Choroid plexus epithelial cell (primary cell): ENCODE measurements around a stretch of chr20.

DNA sequence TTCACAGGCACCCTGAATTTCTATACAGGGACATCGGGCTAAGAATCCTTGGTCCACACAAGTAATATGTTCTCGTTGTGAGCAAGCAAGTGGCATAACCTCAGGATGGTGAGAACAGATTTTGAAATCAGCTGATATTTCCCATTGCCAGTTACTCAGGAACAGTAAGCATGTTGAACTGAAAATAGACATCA is 48.7 kb upstream of the CHGB start:
- RRBS: no CpG with 5 or more reads among the region's 2 CpGs

- RRBS: no CpG with 5 or more reads among the region's 11 CpGs
These were observed 47.9 kb upstream of the CHGB start for GRCh38 chr20:5863256-5864010.

GRCh38 chr20:5922101-5922664 is 10.9 kb downstream of the CHGB start:
- RRBS: no CpG with 5 or more reads among the region's 9 CpGs

- RRBS: no CpG with 5 or more reads among the region's 7 CpGs
These were observed 7.4 kb downstream of the CRLS1 start for GRCh38 chr20:6013048-6014087.

DNA sequence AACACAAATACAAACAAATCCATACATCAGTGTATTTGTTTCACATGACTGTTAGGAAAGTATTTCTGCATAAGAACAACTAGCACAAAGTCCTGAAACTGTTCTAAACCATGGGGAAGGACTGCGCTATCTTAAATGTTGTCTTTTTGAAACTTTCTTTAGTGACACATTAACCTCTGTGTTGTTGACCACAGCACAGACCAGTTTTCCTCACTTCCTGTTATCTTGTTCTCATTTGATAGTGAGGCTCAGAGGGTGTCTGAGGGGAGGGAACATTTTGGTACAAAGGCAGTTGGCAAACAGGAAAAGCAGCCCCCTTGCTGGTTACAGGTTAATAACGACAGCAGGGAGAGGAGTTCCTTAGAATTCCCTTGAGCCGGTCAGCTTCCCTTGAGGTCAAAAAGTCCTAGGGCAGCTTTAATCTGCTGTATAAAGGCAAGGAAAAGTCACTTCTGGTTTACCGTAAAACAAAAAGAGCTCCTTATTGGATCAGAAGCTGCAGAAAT is 143.5 kb upstream of the BMP2 start:
- RRBS: no CpG with 5 or more reads among the region's 4 CpGs

GRCh38 chr20:6654812-6655374 is 112.6 kb upstream of the BMP2 start:
- RRBS: no CpG with 5 or more reads among the region's 4 CpGs

DNA sequence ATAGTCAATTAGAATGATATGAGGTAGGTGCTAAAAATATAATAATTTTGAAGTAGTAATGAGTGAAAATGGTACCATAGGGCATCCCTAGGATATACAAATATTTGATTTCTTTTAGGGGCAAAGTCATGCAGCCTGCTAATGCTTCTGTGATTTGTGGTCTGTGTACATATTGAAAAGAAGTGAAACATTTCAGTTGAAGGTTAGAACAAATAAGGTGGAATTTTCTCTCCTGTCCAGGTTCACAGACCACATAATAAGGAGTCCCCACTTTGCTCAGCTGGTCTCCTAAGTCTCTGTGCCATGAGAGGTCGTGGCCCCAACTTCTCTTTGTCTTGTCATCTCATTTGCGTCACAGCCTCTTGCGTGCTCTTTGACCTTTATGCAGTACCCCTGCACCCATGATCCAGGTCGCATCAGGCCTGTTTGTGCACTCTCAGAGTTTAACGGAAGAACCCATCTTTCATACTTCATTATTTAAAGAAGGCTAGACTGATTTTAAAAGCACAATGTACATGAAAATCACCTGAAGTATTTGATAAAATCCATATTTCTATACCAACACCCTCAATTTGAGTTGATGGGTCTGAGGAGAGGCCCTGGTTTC is 110.4 kb upstream of the BMP2 start:
- RRBS: no CpG with 5 or more reads among the region's 5 CpGs

- RRBS: no CpG with 5 or more reads among the region's 7 CpGs
These were observed 69.4 kb upstream of the BMP2 start for GRCh38 chr20:6698052-6698464.

DNA sequence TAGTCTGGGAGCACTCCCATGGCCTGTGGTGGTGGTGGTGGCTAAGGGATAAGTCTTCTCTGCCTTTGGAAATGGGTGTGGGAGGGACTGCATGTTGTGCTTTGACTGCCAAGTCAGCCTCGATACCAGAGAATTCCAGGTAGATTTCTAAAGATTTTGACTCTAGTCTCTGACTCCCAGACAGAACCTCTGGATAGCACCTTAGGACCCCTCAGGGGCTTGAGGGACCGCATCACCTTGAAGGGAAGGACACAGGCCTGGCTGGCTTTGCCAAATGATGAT is 329.4 kb downstream of the BMP2 start:
- RRBS: no CpG with 5 or more reads among the region's 2 CpGs

DNA sequence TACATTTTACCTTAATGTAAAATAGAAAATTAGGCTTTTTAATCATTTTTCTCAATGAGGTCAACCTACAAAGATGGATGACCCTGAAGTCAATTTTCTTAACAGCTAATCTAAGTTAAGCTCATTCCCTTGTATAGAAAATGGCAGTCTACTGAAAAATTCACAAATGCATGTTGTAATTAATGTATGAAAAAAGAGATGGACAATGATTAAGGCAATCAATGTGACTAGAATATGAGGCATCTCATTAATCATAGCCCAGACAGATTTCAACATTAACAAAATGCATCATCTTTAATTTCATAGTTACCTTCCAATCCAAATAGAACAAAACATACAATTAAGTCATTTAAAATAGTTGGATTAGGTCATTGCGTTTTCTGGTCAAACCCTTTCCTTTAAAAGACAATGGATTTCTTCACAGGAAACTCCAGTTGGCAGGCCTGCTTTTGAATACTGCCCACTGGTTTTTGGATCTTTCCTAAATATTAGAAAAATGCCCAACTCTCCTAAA is 204.0 kb downstream of the HAO1 start:
- RRBS: no CpG with 5 or more reads among the region's 1 CpG

DNA sequence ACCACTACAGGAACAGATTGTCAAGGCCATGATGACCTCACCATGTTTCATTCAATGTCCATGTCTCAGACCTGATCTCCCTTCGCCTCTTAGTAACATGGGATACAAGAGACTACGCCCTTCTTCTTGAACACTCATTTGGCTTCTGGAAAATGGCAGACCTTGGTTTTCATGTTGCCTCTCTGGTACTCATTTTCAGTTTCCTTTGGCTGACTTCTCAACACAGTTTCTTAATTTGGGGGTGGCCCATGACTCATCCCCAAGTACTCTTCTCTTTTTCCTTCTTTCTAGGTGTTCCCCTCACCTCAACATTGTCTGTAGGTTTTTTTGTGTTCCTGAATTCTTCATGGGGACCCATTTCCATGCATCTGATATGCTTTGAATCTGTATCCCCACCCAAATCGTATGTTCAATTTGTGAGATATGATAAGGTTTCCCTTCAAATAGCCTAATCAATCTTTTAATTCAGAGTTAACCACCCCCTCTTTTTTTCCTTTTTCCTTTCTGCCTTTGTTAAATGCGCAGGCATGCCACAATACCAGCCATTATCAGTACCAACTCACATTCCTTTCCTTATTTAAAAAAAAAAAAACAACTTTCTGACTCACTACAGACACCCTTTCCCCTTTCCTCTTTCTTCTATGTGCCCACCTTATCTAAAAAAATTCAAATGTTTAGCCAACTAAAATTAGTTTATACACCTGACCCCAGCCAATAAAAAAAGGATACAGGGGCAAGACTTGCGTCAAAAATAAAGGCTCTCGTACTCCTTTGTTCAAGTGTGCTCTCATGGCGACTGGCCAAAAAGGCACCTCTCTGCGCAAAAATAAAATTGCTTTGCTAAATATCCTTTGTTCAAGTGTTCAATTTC is 22.4 kb downstream of the TMX4 start:
- RRBS: no CpG with 5 or more reads among the region's 8 CpGs

DNA sequence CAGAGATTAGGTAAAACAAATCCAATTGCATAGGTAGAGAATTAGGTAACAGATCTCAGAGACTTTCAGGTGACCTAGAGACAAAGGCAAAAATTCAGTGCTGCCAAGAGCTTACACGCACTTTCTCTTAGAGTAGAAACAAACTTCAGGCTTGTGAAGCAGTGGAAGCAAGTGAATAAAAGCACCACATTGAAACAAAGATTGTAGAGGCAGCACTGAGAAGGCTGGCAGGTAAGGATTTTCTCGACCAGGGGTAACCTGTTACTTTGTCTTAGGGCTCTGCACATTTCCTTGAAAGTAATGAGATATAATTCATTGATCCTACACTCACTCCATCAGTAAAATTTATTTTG is 35.8 kb upstream of the PLCB1 start:
- RRBS: no CpG with 5 or more reads among the region's 2 CpGs

DNA sequence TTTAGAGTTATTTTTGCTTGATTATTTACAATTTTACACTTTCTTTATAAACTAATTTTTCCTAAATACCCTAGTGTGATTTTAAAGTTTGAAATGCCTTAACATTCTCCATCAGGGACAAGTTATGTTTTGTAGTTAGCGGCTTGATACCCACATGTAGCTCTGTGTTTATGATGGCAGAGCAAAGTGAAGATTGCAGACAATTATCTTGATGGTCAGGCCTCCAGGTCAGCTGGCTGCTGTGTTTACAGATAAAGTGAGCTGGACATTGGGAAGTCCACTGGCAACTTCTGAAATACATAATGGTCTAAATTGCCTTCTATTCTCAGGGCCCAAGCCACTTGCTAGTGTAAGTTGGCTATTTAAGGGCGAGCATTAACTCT is 58.3 kb downstream of the PLCB1 start:
- RRBS: no CpG with 5 or more reads among the region's 2 CpGs

- RRBS: no CpG with 5 or more reads among the region's 5 CpGs
These were observed 412.9 kb downstream of the PLCB1 start for GRCh38 chr20:8544786-8545588.

DNA sequence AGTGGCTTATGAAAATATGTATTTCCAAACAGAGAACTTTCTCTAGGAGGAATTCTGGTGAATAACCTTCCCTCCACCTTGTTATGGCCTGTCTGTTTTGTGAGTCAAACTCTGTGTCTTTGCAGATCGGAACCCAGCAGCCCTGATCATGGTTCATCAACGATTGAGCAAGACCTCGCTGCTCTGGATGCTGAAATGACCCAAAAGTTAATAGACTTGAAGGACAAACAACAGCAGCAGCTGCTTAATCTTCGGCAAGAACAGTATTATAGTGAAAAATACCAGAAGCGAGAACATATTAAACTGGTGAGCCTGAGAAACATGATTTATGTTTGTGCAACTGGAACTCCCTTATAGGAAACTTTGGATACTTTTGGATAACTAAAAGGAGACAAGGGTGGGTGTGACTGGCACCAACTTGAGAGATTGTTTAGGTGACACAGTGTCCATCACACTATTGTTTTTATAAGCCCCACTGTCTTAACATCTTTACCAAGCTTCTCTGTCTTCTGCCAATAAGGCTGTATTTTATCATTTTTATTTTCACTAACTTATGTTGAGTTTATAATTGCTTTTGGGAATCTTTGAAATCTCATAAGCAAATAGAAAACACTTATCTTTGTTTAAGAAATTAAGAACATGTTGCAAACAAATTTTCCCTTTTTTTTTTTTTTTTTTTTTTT is 294.3 kb upstream of the PLCB4 start:
- RRBS: no CpG with 5 or more reads among the region's 5 CpGs

- RRBS: no CpG with 5 or more reads among the region's 4 CpGs
These were observed 206.8 kb upstream of the LAMP5 start for GRCh38 chr20:9307552-9307994.

GRCh38 chr20:9332687-9333785 is 181.4 kb upstream of the LAMP5 start:
- RRBS: no CpG with 5 or more reads among the region's 6 CpGs

- RRBS: no CpG with 5 or more reads among the region's 8 CpGs
These were observed 2.5 kb downstream of the SNAP25 start for GRCh38 chr20:10221048-10221516.

DNA sequence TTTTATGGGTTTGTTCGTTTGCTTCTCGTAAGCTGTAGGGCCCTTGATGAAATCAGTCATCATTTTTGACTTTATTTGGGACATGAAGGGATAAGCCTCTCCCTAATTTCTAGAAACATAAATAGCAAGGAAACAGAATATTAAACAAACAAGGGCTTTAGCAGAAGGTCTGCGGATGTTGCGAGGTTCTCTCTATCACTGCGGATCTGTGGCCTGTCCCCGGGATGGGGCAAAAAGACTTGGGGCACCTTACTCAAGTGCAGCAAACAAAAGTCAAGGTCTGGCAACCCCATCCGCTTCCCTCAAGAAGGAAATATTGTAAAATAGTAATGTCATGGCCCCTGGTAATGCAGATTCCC is 104.9 kb downstream of the MKKS start:
- RRBS: no CpG with 5 or more reads among the region's 7 CpGs

- RRBS: no CpG with 5 or more reads among the region's 5 CpGs
These were observed 14.4 kb downstream of the MKKS start for GRCh38 chr20:10419570-10419987.